ENCODE results near the genes ZNF793, MAP4K1 and ACTN4.

DNA sequence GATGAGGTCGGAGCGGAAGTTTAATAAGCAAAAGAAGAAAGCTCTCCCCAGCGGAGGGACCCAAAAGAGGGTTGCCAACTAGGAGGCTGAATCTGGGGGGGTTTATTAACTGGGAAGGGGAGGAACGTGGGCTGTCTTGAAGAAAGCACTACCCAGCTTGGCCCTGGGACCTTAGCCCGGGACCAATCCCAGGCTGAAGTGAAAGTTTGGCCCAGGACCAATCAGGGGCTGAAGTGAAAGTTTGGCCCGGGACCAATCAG is 1.5 kb downstream of the ZNF850 start:
- PRO-cap, 2 experiments, result peak in 2 of 2 experiments; most common minus-strand start position 200 of the sequence (in 2)

DNA sequence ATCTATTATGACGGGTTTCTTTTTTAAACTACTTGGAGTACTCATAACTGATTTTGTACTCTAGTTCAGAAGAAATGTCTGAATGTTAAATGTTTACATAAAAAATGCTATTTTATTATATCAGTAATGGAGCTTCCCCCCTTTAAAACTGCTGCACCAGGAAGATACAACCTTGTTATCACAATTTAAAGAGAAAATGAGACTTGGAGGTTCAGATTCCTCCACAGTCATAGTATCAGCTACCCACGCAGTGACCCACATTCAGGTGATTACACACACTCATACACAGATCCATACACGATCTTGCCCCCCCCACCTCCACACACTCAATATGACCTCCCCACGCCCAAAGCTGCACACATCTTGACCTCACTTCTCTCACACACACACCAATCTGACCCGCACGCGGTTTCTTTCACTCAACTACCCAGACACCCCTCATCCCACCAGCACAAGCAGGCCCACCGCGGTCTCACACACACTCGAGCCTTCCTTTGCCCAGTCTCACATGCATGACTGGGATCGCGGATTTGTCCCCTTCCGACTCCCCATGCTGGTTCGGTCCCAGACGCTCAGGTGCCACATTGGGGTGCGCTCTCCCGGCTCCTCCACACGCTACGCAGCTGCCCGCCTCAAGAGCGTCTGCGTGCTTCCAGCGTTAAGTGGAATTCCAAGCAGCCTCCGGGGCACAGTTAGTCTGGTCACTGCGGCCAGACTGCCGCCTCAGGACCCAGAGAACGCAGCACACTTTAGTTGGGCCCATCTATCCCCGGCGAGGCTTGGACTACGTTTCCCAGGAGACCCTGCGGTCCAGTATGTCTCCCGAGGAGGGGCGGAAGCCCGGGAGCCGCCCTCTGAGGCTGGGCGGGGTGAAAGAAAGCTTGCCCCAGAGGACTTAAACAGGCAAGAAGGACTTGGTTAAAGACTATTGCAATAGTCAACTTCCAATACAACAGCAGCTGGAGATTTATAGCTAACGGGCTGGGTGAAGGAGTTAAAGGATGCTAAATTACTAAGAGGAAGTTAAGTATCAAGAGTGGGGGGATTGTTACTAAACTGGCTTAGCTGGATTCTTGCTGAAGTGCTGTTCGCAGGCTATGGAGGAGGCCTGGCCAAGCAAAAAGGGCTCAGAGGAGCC is 813 bp upstream of the ZNF345 start:
- PRO-cap, 2 experiments, result peak in 2 of 2 experiments; most common plus-strand start position 689 of the sequence (in 2); most common minus-strand start position 739 of the sequence (in 1)

DNA sequence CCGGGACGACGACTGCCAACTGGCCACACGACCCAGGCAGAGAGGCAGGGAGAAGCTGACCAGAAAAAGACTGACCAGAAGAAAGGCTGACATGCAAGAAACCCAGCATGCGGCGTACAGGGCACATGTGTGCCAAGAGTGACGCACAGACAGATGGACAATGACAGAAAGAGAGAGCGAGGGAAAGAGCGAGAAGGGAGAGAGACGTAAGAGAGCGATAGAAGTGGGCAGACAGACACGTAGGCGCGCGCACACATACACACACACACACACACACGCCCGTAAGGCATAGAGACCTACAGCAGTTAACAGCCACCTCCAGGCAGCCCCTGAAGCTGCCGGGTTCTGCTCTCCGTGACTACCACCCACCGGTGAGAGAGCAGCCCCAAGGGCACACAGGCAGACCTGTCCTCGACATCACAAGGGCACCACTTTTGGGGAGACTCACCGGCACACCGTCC is 30.8 kb upstream of the ZNF875 start:
- PRO-cap, 2 experiments, result no peak in any of the 2 experiments

DNA sequence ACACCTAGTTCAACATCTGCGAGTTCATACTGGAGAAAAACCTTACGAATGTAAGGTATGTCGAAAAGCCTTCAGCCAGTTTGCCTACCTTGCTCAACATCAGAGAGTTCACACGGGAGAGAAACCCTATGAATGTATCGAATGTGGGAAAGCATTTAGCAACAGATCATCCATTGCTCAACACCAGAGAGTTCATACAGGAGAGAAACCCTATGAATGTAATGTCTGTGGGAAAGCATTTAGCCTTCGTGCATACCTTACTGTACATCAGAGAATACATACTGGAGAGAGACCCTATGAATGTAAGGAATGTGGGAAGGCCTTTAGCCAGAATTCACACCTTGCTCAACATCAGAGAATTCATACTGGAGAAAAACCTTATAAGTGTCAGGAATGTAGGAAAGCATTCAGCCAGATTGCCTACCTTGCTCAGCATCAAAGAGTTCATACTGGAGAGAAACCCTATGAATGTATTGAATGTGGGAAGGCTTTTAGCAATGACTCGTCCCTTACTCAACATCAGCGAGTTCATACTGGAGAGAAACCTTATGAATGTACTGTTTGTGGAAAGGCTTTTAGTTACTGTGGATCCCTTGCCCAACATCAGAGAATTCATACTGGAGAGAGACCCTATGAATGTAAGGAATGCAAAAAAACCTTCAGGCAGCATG is 15.5 kb downstream of the ZNF570 start:
- PRO-cap, 2 experiments, result no peak in any of the 2 experiments

DNA sequence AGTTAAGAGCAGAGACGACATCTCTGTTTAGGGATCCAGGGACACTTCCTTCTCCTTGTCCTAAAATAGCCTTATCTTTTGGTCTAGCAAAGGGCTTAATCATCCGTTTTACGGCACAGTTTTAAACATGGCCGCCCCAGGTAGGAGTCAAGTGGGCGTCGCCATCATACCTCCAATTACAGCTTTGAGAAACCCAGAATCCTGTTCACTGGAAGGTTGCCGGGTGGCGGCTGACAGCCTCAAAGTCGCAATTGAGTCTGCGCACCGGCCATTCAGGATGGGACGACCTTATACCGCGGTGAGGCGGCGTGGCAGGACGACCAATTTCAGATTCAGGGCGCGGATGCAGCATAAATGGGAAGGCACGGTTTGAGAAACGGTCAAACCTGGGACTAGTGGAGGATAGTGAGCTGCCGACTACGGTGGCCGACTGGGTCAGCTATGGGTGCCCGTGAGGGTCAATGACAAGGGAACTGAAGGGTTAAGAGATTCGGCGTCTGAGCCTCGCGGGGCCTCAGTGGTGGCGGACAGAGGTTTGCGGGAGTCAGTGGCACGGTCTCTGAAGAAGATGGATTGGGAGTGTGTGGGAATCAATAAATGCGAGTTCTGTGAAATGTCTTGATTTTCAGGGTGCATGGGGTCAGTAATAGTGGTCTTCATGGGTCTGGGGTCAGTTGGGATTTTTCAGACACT is at the start of gene ZNF793:
Gene ZNF793, plus strand, starts transcription at position 271 of the 693 bp plus-strand sequence.
- PRO-cap, 2 experiments, result peak in 2 of 2 experiments; most common plus-strand start position 291 of the sequence (in 2); most common minus-strand start position 355 of the sequence (in 1)

- PRO-cap, 2 experiments, result no peak in any of the 2 experiments
Observed at GRCh38 chr19:37595944-37596199, 1.2 kb downstream of the ZNF540 start.

DNA sequence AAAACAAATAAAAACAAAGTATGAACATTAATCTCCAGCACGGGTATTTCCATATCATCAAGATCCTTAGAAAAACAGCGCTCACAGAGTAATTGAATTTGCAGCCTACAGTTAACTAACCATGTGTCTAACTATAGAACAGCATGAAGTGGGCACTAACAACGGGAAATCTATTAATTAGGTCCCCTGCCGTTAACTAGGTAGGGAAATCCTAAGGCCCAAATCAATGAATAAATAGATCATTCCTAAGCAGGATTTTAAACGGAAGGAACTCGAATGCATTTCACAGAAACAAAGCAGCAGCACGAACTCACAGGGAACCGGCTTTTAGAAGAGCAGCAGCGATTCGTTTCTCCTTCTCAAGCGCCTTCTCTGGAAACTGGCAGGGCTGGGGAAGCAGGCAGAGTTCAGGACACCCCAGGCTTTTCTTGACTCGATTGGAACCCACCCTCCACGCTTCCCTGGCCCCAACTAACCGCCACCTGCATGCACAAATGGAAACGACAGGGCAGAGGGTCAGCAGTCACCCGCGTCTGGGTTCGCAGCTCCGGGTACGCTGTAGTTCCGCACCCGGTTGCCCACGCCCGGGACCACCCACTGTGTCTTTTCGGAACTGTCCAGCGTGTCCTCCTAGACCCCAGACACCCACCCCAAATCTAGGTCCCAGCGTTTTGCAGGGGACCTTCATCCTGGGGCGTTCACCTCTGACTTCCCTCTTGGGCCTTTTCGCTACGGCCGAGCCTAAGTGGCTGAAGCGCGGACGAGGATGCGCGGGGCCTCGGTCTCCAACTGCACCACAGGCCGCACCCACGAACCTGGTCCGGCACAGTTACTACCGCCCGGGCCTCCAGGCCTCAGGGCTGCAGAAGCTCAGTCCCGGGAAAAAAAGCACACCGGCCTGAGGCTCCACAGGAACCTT is 608 bp downstream of the ZFP30 start:
- PRO-cap, 2 experiments, result peak in 1 of 2 experiments; most common plus-strand start position 499 of the sequence (in 1); most common minus-strand start position 502 of the sequence (in 1)

DNA sequence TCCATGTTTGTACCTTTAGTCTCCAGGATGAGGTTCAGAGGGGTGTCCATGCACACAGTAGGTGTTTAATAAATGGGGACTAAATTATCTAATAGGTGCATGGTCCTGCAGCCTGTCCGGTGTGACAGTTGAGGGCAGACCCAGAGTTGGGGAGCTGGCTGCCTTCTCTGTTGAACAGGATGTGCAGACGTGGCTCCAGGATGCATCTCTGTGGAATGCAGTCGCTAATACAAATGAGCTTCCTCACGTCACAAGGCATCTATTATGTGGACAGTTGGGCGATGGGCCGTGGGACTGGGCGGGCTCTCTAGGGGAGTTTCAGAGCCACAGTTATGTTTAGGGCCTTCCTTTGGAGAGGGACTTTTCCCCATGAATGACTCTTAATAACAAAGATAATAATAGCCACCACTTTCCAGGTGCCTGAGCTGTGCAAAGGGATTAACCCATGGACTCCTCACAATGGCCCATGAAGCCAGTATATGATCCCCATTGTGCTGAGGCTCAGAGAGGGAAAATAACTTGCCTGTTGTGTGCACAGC is 71.1 kb downstream of the SIPA1L3 start:
- PRO-cap, 2 experiments, result no peak in any of the 2 experiments

- PRO-cap, 2 experiments, result no peak in any of the 2 experiments
Observed at GRCh38 chr19:37983729-37984571, 76.9 kb downstream of the SIPA1L3 start.

DNA sequence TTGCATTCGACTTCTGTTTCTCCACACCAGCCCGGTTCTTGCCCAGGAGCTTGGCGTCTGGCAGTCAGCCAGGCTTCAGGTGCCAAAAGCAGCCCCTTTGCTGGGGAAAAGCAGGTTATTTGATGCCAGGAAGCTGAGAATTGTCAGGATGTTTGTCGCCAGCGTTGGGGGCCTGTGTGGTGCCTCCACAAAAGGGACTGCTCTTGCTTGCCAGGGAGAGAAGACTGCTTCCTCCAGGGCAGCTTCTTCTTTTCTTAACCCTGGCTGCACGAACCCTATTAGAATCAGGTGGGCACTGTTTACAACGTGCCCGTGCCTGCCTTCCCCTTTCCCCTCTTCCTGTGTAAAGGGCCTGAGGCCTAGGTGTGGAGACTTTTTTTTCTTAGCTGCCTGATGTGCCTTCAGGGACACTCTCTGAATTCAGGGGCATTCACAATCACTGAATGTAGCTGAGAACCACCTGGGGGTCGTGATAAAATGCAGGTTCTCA is 79.4 kb downstream of the SIPA1L3 start:
- PRO-cap, 2 experiments, result no peak in any of the 2 experiments

GRCh38 chr19:38002972-38004239 is 96.4 kb downstream of the SIPA1L3 start:
- PRO-cap, 2 experiments, result peak in 1 of 2 experiments; most common plus-strand start chr19:38003577 (in 1); most common minus-strand start chr19:38003470 (in 1)

DNA sequence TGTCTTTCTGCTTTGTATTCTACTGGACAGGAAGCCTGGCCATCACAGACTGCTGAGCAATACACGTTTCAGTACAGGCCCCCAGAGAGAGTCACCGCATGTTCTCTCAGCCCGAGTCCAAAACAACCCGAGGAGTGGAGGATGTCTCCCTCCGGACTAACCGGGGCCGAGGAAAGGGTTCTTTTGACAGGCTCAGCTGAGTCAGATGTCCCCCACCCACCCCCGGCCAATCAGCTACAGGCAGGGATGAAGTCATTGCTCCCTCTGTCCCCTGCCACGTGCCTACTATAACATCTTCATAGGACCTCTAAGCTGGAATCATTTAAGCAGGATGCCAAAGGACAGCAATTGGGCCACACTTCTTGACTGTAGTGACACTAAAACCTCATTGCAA is 97.9 kb downstream of the SIPA1L3 start:
- PRO-cap, 2 experiments, result peak in 1 of 2 experiments; most common plus-strand start position 325 of the sequence (in 1); most common minus-strand start position 135 of the sequence (in 1)

DNA sequence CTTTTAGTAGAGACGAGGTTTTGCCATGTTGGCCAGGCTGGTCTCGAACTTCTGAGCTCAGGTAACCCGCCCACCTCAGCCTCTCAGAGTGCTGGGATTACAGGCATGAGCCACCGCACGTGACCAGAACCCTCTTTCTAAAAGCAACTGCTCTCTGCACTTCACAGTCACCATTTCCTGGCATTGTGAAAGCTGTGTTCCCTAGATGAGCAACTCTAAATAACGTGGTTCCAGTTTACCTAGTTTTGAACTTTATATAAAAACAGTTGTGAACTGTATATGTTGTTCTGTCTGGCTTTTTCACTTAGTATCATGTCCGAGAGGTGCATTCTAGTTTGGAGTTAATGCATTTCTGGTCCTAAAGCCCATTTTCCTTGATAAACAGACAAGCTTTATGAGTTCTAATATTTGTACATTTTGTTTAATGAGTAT is 153.0 kb downstream of the SIPA1L3 start:
- PRO-cap, 2 experiments, result no peak in any of the 2 experiments

- PRO-cap, 2 experiments, result no peak in any of the 2 experiments
Observed at GRCh38 chr19:38082038-38082647, 141.9 kb downstream of the DPF1 start.

GRCh38 chr19:38266605-38267693 is 2.6 kb downstream of the SPINT2 start:
- PRO-cap, 2 experiments, result no peak in any of the 2 experiments

DNA sequence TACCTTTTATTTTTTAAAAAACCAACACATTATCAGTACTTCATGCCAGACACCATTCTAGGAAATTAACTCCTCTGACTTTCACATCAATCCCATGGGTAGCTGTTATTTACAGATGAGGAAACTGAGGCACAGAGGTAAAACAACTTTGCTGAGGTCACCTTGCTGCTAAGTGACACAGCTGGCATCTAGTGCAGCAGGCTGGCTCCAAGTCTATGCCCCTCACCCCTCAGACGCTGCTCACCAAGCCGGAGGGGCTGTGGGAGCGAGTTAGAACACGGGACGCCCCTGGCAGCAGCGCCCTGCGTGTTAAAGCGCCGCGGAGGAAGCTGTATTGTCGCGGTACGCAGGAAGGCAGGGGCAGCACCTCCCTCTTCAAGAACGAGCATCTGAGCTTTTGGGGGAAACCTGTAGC is 468 bp upstream of the C19orf33 start:
- PRO-cap, 2 experiments, result no peak in any of the 2 experiments

GRCh38 chr19:38490359-38490976 is 57.0 kb downstream of the RYR1 start:
- PRO-cap, 2 experiments, result no peak in any of the 2 experiments

GRCh38 chr19:38617755-38618562 is at the start of gene MAP4K1:
TSS of gene MAP4K1 (minus strand) at chr19:38617953.
- PRO-cap, 2 experiments, result peak in 1 of 2 experiments; most common plus-strand start chr19:38618084 (in 1); most common minus-strand start chr19:38618029 (in 1)

GRCh38 chr19:38647558-38648719 is at the start of gene ACTN4:
TSS of gene ACTN4 (plus strand) at chr19:38647649.
- PRO-cap, 2 experiments, result peak in 2 of 2 experiments; most common plus-strand start chr19:38647687 (in 2)

DNA sequence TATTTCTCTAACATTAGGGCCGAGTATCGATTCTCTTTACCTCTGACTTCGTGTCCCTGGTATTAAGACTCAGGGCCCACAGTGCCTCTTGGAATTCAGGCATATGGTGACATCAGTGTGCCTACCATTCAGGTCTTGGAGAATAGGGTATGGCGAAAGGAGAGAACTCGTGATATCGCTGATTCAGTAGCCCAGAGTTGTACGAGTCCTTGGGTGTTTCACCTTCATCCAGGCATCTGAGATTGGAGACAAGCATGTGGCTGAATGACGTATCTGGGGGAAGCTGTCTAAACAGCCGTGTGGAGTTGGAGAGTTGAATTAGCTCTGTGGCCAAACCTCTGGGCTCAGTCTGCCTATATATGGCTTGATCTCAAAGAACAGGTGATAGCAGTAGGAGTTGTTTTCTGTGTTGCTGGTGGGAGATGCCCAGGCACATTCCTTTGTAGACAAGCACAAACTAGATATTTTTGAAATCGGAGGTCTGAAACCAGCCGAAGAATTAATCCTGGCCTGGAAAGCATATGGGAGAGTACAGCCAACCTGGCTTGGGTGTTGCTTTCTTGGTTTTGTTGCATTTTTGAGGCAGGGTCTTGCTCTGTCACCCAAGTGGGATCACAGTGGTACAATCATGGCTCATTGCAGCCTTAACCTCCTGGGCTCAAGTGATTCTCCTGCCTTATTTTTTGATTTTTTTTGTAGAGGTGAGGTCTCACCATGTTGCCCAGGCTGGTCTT is 27.4 kb downstream of the ACTN4 start:
- PRO-cap, 2 experiments, result peak in 1 of 2 experiments; most common plus-strand start position 316 of the sequence (in 1); most common minus-strand start position 199 of the sequence (in 1)

All from heart right ventricle (tissue), 2 donors.